ENCODE measurements around the gene INTS1.

DNA sequence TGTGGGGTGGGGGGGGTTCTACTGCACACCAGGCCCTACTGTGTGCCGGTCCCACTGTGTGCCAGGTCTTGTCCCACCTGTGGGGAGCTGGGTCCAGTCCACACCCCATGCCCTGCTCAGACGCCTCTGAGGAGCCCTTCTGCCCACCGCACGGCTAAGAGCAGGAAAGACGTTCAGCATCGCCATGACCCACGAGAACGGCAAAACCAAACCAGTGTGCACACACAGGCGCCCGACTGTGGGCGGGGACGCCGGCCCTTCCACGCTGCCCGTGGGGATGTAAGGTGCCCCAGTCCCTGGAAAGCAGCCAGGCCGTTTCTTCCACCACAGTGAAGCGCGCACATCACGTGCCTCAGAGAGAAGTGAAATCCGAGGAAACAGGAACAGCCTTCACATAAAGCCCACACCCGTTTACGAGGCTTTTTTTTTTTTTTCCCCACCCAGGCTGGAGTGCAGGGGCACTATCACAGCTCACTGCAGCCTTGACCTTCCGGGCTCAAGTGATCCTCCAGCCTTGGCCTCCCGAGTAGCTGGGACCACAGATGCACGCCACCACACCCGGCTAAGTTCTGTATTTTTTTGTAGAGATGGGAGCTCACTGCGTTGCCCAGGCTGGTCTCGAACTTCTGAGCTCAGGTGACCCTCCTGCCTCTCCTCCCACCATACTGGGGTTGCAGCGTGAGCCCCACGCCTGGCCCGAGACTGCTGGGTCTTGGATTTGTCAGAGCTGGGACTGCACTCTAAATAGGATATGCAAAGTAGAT lies 33.7 kb downstream of the GET4 start:
- PRO-cap, 2 experiments: peak in 2 of 2 experiments; most common plus-strand start position 306 of the sequence (in 1); most common minus-strand start position 199 of the sequence (in 2)

GRCh38 chr7:931204-931955 lies 23.1 kb downstream of the ADAP1 start:
- PRO-cap, 2 experiments: peak in 2 of 2 experiments; most common plus-strand start chr7:931423 (in 1); most common minus-strand start chr7:931479 (in 2)

- PRO-cap, 2 experiments: peak in 1 of 2 experiments; most common minus-strand start chr7:946103 (in 1)
These were observed 8.7 kb downstream of the ADAP1 start for GRCh38 chr7:945420-946544.

DNA sequence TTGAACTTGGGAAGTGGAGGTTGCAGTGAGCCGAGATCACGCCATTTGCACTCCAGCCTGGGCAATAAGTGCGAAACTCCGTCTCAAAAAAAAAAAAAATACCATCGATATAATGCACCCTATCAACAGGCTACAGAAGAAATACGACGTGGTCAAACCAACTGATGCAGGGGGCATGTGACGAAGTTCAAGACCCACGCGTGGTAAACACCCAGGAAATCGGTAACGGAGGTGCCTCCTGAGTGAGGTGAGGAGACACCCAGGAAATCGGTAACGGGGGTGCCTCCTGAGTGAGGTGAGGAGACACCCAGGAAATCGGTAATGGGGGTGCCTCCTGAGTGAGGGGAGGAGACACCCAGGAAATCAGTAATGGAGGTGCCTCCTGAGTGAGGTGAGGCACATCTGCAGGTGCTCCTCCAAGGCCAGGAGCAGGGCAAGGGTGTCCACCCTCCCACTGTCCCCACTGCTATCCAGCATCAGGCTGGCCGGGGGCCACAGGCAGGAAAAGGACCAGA lies 10.8 kb upstream of the GPR146 start:
- PRO-cap, 2 experiments: no peak in any of the 2 experiments

DNA sequence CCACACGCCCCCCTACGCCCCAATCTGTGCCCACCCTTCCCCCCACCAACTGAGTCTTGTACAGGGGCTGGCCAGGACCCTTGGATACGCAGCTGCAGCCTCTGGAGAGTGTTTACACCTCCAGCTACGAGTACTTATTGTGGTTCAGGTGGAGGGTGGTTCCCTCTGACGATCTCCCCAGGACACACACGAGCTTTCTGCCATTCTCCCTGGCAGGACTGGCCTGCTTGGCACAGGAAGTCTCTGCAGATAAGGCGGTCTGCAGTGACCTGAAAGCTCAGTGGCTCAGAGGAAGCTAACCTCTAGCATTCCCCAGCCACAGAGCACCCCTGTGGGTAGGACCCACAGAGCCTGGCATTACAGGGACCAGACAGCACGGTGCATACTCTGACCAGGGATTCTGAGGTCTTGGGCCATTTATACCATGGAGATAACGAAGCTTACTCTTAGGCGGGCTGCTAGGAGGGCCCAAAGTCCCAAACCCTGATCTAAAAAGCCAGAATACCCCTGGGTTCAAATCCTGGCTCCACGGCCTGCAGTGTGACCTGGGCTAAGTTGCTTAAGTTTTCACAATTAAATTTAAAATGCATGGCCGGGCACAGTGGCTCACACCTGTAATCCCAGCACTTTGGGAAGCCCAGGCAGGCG lies 1.8 kb upstream of the GPR146 start:
- PRO-cap, 2 experiments: no peak in any of the 2 experiments

- PRO-cap, 2 experiments: no peak in any of the 2 experiments
These were observed 15.5 kb downstream of the GPR146 start for GRCh38 chr7:1059894-1060170.

GRCh38 chr7:1090219-1090511 lies 2.3 kb downstream of the GPER1 start:
- PRO-cap, 2 experiments: no peak in any of the 2 experiments

- PRO-cap, 2 experiments: no peak in any of the 2 experiments
These were observed 55.4 kb downstream of the MICALL2 start for GRCh38 chr7:1403763-1404338.

DNA sequence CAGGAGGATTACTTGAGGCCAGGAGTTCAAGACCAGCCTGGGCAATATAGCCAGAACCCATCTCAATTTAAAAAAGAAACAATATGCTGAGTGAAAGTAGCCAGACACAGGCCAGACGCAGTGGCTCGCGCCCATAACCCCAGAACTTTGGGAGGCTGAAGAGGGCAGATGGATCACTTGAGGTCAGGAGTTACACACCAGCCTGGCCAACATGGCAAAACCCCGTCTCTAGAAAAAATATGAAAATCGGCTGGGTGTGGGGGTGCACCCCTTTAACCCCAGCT lies 3.1 kb downstream of the MICALL2 start:
- PRO-cap, 2 experiments: no peak in any of the 2 experiments

DNA sequence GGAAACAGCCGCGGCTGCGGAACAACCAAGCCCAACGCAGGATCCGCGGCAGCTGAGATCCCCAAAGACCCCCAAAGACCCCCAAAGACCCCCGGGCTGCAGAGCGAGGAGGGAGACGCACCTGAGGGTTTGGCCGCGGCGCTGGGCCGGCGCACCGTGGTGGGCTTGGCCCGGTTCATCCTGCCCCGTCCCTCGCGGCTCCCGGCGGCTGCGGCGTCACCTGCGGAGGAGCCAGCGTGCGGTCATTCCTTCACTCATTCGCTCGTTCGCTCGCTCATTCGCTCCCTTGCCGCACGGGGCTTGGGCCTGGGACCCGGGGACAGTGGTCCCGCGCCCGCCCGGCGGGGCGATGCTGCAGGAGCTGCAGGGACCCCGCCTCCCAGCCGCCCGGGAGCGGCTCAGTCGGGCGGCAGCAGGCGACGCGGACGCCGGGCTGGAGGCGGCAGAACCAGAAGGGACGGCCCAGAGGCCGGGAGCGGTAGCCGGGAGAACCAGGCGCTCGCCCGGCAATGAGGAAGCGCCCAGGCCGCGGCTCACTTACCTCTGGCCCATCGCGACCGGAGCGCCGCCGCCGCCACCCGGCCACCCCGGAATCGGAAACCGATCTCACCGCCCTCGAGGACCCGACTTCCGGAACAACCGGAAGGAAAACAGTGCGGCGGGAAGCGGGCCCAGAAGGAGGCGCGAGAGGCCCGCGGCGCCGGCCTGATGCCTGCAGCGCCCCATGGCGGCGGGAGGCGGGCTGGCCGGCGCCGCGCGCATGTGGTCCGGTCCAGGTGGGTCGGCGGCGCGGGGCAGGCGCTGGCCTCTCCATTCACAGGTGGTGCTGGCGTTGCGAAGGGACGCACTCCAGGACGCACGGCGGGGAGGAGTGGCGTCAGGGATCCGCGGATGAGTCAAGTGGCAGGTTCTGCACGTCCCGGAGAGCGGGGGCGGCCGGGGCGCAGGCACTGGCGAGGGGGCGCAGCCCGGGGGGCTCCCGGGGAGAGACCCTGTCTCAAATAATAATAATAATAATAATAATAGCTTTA lies at the start of gene INTS1:
INTS1 (minus strand) TSS at position 608 of the 1,031 bp plus-strand sequence.
- PRO-cap, 2 experiments: peak in 2 of 2 experiments; most common plus-strand start position 817 of the sequence (in 1); most common minus-strand start position 608 of the sequence (in 2)

GRCh38 chr7:1531474-1532123 lies 1.1 kb downstream of the MAFK start:
- PRO-cap, 2 experiments: peak in 2 of 2 experiments; most common plus-strand start chr7:1531837 (in 2); most common minus-strand start chr7:1531641 (in 2)

DNA sequence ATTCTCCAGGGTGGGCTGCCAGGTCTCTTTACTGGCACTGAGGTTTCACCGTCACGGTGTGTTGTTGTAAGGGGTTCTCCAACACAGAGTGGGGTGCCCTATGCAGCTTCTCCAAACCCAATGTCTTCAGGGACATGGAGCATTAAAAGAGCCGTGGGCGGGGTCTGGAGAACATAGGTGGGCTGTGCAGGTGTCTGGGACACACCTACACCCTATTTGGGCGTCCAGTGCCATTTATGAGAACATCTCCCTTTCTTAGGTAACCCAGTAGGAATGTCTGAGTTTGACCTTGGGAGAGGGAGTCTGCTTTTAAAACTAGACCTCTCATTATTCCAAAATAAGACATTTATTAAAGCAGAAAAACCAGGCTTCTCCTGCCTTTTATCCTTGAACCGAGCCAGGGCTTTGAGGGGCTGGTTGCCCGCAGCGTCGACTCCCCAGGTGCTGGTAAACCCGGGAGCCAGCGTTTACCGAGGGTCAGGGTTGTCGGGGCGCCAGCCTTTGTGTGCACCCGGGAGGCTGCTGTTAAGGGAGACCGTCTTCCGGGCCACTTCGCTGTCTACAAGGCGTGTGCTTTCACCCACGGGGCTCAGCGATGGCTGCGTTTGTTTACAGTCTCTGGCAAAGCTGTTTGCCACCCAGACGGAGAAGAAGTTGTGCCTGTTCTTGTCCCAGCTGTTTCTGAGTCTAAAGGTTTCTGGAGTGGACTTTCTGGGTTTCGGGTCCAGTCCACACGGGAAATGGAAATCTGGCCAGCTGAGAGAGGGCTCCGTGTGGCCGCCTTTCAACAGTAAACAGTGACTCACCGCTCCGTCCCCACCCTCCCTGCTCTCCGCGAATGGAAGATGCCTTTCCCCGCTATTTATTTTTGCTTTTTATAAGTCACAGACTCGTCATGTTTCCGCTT lies 1.9 kb downstream of the MAFK start:
- PRO-cap, 2 experiments: peak in 2 of 2 experiments; most common plus-strand start position 473 of the sequence (in 1); most common minus-strand start position 503 of the sequence (in 1)

DNA sequence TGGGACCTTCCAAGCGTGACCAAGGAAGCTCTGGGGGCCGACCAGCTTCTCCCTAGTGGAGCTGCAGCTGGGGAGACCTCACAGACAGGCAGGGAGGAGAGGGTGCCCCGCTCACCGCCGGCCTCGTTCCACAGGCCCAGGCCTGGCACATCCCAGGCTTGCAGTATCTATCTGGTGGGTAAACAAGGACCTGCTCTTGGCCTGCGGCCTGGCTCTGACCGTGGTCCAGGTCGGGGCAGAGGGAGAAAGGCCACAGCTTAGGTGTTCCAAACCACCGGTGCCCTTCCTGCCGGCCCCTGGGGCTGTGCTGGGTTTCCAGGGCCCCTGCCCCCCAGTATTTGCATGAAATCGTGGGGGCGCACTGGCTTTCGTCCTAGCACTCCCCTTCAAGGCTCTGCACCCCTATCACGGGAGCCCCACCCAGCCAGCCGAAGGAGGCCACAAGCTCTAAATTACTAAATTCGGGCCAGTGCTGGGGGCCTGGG lies 1.5 kb upstream of the ELFN1 start:
- PRO-cap, 2 experiments: no peak in any of the 2 experiments

GRCh38 chr7:1753183-1753741 lies 83.2 kb downstream of the ELFN1 start:
- PRO-cap, 2 experiments: no peak in any of the 2 experiments

DNA sequence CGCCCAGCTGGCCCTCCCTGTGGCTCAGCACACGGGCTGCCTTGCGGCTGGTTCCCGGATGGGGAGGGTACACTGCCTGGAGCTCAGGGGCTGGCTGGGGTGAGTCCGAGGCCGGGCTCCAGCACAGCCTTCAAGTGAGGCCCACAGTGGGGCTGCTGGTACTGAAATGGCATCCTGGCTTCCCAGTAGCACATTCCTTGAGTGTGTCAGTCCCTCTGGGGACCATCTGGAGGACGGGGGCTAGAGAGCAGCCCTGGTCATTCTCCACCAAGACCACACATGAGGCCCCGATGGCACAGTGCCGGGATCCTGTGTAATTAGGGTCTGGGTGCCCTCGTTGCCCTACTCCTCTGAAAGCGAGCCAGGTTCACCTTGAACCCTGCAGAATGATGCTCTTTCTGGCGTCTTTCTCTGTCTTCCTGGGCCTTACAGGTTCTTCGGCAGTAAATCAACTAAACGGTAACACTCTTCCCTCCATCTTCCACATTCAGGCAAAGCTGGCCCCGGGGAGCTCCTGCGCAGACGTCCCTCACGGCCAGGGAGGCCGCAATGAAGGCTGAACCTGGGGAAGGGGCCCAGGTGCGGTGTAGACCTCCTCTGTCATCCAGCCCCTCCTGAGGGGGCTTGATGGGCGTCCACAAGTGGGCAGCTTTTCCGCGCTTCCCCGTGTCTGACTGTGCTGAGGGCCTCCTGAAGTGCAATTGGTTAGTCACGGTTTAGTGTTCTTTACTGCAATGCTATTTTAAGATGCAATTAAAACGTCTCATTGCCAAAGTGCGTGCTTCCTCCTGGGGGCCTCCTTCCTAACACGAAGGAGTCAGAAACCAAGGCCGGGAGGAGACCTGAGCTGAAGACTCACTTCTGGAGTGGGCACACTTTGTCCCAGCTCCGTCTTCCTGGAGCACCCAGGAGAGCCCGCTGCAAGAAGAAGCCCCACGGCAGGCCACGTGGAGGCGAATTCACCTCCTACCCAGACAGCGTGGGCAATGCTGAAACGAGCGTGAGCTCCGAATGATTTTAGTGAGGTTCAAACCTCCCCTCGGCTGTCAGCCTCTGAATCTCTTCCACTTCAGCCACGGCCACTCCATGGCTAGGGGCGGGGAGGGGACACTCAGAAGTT lies 173.1 kb downstream of the ELFN1 start:
- PRO-cap, 2 experiments: no peak in any of the 2 experiments

- PRO-cap, 2 experiments: no peak in any of the 2 experiments
These were observed 181.5 kb downstream of the ELFN1 start for GRCh38 chr7:1851411-1852173.

- PRO-cap, 2 experiments: no peak in any of the 2 experiments
These were observed 192.3 kb downstream of the ELFN1 start for GRCh38 chr7:1862191-1863000.

DNA sequence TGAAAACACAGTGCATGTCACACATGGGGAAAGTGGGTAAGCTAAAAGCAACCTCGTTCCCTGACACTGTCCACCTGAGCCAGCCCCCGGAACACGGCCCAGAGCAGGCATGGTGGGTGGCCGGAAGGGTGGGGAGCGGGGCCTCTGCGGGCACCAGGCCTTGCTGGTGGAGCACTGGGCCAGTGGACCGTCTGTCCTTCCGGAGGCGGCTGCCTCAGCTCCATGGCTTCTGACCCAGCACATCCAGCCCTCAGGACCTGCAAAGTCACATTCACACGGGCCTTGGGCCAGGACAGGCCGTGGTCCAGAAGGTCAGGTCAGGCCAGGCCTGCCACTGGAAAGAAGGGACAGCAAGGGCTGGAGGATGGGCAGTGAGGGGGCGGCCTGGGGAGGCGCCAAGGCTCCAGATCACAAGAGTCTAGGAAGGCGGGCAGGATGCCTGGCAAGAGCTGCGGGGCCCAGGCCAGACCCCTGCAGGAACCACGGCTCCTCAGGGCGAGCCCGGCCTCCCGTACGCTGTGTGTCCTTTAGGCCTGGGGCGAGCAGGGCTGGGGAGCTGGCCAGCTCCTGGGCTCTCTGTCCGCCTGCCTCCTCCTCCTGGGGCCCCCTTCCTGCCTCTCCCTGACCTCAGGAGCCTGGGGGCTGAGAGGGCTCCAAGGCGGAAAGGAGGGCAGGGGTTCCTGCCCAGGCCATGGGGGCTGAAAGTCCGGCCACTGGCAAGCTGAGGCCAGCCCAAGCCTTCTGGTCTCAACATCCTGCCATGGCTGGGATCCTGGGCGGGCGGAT lies 225.7 kb downstream of the ELFN1 start:
- PRO-cap, 2 experiments: no peak in any of the 2 experiments

- PRO-cap, 2 experiments: no peak in any of the 2 experiments
These were observed 258.4 kb downstream of the ELFN1 start for GRCh38 chr7:1928405-1928950.

- PRO-cap, 2 experiments: no peak in any of the 2 experiments
These were observed 261.2 kb downstream of the ELFN1 start for GRCh38 chr7:1931260-1931761.

All from monocyte (primary cell).